Vein endothelial cell (primary cell): ENCODE data around the genes RCAN2 and SLC25A27.

- CAGE, long polyA plus RNA, result no peak
These were observed 100.5 kb upstream of the SUPT3H start for GRCh38 chr6:45478316-45478601.

DNA sequence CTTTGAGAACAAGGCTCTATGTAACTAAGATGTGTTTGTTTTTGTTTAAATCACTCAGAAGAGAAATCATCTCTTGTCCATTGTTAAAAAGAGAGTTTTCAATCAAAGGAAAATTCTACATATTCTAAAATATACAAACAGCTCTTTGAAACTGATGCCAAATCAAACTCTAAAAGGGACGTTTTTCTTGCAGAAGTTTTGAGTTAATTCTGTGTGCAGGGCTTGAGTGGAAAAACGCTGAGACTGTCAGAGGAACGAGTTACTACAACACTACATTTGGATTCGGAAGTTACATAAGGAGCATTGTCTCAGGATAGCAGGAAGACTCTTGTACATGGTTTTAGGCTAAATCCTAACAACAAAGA is 155.6 kb upstream of the SUPT3H start:
- CAGE, long polyA plus RNA, result no peak

DNA sequence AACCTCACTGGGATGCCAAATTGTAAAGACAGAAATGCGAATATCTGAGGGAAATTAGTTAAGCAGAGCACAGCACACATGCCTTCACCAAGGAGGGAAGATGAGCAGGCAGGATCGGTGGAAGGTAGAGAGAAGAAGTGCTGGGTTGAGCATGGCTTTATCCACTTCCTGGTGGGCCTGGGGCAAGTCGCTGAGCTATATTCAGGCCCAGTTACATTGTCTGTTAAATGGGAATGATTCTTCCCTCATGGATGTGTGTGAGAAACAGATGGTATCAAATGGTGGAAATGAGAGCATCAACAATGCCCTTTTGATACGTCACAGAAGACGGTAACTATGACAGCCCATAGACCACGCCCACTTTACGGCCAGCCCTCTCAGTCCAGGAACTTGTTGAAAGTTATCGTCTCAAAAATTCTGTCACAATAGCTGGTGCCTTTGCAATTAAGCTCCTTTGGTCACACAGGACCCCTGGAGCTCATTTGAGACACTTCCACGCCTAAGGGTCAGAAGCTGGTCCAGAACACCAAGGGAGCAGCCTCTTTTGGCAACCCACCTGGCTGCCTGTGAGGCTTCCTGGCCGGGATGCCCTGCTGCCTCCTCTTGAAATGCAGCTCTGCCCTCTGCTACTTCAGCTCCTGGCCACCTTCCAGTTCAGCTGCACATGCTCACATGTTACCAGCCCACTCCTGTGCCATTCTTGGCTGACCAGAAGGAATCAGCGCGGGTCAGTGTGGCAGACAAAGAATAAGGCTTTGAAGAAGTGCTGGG is 199.0 kb upstream of the SUPT3H start:
- CAGE, long polyA plus RNA, result no peak

DNA sequence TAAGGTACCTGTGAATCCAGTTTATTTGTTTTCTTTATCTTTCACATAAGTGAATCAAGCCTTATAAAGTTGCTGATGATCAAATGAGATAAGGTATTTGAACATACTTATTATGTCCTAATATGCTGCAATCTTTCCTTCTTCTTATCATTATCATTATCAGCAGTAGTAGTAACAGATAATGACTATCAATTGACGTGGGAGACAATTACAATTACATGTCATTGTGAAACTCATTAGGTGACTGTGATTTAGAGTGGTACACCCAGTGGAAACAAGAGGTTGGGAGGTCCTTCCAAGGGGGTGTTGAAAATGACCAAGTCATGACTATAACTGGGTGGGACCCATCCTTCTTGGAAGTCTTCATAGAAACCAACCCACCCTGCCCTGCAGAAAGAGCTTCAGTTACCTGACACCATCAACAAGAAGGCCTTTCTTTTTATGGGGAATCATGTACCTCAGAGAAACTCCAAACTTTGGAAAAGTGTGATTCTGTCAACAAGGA is 2.8 kb downstream of the CLIC5 start:
- CAGE, long polyA plus RNA, result no peak

DNA sequence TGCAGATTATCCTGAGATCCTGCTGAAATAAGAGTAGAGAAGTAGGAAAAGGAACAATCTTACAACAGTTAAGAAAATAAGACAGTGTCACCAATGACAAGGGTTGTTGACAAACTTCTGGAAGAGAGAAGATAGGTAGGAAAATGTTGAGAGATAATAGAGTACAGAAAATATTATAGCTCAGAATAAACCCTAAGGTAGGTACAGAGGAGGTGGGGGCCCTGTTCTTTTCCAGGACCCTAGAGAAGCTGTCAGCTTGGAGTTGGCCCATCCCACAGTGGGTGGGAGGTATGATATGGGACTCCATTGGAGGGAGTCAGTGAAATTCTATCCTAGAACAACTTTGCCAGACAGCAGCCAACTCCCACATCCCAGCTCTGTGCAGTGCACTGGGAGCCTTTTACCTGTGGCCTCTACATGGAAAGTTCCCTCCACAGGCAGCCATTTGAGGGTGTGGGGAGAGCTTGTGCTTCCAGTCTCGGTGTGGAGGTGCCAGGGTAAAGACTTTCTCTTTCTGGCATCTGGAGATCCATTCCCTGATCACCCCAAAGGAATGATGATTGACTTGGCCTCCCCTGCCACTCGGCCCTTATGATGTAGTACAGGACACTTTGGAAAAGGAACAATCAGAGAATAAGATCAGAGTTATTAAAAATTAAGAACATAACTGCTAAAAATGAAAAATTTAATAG is 36.8 kb upstream of the CLIC5 start:
- CAGE, long polyA plus RNA, result no peak

DNA sequence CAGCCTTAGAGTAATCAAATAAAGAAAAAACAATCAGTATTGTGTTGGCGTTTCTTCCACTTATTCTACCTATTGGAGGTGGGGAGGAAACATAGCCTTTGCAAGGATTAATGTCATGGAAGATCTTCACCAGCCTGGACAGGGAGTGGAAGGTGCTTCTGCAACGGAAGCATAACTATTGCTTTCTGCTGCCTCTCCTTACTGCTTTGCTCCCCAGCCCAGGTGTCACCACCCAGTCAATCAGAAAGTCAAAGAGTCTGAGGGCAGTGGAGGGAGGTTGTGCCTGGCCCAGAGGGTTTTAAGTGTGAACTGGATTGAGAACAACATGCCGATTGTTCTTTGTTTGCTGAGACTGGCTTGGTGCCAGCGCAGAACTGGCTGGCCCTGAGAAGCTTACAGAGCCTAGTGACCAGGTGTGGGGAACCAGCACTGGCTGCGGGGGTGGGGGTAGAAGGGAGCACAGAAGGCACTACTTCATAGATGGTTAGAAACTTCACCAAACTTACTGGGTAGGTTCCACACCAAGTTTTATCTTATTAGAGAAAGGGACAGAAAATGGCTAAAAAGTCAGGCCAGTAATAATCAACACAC is 31.1 kb upstream of the ENPP4 start:
- CAGE, long polyA plus RNA, result no peak

GRCh38 chr6:46234138-46234733 is 63.5 kb upstream of the ENPP5 start:
- CAGE, long polyA plus RNA, result no peak

- CAGE, long polyA plus RNA, result no peak
These were observed 152.7 kb upstream of the ENPP5 start for GRCh38 chr6:46323521-46323847.

DNA sequence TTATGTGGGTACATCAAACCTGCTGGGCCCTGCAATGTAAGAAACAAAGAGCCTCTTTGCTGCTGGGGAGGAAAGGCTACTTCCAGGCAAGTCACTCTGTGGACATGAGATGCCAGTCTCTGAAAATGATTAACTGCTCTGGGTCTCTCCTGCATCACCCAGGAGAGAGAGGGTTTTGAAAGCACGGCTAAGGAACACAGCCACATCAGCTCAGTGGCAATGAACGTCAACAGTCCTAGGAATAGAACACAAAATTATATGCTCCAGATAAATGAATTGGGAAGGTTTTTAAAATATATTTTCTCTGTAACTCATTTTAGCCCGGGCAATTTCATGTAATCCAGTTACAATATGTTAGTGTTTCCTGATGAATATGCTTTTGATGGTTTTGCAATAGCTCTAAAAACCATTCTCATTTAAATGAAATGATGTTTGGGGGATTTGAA is 112.0 kb downstream of the RCAN2 start:
- CAGE, long polyA plus RNA, result no peak

- CAGE, long polyA plus RNA, result no peak
These were observed 920 bp downstream of the RCAN2 start for GRCh38 chr6:46490308-46490750.

DNA sequence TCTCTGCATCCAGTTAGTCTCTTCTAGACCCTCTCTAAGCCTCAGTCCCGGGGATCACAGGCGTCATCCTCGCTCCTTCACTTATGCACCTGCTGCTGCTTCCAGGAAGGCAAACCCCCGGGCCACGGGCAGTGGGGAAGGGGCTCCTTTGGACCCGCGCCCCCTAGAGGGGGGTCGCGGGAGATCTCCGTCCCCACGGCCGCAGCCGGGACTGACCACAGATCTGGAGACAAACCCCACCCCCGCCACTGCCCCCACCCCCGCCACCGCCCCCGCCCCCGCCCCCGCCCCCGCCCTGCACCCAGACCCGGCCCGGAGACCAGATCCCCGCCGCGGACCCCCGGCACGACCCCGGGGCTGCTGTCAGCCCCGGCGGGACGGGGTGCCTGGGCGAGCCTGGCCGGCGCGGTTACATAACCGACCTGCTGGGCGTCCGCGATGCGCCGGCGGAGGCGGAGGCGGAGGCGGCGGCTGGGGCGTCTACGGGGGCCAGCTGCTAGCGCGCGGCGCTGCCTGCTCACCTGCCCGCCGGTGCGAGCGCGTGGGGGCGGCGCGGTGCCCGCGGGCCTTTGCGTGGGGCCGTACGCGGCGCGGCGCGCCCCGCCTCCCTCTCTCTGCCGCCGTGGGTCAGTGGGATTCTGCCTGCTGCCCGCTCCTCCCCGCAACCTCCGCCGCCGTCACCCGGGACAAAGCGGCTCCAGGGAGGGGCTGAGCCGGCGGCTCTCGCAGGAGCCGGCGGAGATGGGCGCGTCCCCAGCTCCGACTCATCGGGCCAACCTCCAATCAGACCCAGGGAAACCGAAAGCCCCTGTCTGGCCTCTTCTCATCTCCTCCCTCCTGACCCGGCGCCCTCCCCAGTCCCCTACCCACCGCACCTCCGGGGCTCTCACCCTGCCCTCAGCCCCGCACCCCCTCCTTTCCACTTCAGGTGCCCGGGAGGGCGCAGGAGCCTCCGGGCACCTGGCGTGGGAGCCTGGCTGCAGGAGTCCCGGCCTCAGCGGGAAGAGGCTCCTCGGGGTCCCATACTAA is at the start of gene RCAN2:
Gene RCAN2 (minus strand): TSS at position 699 of the 1,029 bp plus-strand sequence.
- CAGE, long polyA plus RNA, result no peak

DNA sequence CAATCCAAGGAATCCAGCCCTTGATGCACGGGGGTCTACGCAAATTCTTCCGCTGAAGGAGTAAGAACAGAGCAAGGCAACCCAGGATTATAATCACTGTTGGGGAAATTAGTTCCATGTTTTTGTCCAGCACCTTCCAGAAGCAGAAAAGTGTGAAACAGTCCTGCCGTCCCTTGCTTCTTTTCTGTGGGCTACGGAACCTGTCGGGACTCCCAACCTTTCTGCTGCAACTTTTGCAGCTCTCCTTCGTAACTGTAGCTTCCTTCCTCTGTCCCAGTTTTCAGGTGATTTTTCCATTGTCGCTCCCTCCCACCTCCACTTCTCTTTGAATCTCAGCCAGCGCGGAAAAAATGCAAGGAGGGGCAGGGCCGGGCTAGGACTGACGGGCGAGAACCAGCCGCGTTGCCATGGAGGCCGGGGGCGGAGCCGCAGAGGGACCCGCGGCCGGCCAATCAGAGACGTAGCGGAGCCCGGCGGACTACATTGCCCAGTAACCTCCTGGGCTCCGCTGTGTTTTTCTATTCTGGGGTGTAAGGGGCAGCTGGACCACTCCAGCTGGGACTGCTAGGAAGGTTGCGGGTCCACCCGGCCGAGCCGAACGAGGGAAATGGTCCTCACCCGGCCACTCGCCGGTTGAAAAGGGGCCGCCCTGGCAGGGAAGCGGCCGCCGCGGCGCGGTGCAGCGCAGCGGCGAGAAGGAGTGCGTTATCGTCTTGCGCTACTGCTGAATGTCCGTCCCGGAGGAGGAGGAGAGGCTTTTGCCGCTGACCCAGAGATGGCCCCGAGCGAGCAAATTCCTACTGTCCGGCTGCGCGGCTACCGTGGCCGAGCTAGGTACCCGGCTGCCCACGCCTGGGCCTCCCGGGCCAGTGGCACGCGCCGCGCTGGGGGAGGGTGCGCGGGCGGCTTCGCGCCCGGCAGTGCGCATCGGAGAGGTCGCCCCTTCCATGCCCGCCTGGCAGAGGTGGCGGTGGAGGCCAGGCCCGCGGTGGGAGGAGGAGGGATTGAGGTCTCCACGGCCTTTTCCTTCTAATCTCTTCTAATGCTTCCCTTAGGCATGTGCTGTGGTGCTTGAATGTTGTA is at the start of gene SLC25A27:
Gene SLC25A27 (plus strand): TSS at position 511 of the 1,083 bp plus-strand sequence.
- CAGE, long polyA plus RNA, result start-site peak on the minus strand centred at position 318 of the sequence, 128 bp wide, 12 and 18 reads in 2 replicates

GRCh38 chr6:46661799-46662587 is 9.2 kb downstream of the SLC25A27 start:
- CAGE, long polyA plus RNA, result no peak

- CAGE, long polyA plus RNA, result no peak
These were observed 20.5 kb upstream of the MEP1A start for GRCh38 chr6:46772536-46773298.

GRCh38 chr6:47044147-47044918 is 2.2 kb upstream of the ADGRF1 start:
- CAGE, long polyA plus RNA, result no peak

- CAGE, long polyA plus RNA, result no peak
These were observed 19.4 kb upstream of the ADGRF1 start for GRCh38 chr6:47061420-47062003.

DNA sequence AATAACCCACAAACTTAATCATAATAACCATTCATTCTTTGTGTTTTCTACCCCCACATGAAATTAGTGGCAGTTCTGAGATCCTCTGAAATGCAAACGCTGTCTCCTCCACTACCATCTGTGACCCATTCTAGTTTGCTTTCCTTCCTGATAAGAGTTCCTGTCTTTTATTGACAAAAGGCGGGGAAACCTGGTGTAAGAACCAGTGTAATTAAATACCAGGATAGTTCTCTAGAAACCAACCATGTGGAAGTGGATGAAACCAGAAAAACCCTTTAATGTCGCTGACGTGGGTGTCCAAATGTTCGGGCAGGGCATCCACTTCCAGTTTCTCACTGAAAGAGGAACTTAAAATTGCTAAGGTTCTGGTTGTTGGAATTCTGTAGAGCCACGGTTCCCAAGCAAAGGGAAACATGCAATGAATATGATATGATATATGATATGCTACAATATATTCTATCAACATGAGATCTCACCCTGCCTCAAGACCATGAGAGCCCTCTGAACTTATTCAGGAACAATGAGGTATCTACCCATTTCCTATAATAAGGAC is 79.1 kb downstream of the TNFRSF21 start:
- CAGE, long polyA plus RNA, result no peak

GRCh38 chr6:47234072-47234955 is 75.4 kb downstream of the TNFRSF21 start:
- CAGE, long polyA plus RNA, result no peak

DNA sequence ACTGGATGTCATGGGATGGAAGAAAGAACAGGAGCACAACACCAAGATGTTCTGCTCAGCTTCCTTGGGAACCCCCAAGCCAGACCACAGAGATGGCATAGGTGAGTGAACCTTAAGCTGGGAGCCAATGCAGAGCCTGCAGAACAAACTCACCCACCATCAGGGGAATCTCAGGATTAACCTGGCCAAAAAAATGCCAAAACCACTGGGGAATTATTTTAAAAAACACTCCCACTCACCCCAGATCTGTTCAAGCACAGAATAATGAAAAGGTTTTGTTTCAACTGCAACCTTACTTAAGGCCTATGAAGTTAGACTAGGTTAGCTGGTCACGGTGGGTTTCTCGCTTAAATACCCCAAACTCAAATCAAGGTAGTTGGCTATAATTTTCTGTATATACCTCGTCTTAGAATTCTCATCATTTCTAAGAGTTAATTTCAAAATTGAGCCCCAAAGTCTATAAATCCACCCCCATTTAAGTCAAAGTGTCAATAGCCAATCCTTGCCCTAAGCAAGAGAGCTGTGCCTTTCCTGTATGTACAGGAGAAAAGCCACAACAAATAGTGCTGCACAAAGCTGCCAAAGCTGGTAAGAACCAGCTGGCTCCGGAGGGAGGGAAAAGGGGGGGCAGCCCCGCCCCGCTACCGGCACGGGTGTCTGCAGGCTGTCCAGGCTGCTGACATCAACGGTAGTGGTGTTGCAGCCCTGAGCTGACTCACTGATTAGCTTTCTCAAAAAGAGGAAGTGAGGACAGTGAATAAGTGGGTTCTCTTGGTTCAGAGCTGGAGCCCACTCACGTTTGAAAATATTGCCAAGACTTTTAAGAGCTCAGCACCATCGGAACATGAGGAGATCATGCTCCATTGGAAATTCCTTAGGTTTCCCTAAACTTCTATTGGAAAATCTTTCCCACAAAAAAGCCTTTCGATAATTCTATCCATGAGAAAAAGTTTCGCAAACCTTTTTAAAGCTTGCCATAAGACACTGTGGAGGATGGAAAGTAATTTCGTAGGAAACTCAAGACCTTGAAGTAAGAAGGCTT is 67.4 kb downstream of the TNFRSF21 start:
- CAGE, long polyA plus RNA, result no peak

- CAGE, long polyA plus RNA, result no peak
These were observed 1.1 kb downstream of the CD2AP start for GRCh38 chr6:47478733-47479069.